Tongue (tissue), 2 donors: ENCODE results near the gene NUP107.

DNA sequence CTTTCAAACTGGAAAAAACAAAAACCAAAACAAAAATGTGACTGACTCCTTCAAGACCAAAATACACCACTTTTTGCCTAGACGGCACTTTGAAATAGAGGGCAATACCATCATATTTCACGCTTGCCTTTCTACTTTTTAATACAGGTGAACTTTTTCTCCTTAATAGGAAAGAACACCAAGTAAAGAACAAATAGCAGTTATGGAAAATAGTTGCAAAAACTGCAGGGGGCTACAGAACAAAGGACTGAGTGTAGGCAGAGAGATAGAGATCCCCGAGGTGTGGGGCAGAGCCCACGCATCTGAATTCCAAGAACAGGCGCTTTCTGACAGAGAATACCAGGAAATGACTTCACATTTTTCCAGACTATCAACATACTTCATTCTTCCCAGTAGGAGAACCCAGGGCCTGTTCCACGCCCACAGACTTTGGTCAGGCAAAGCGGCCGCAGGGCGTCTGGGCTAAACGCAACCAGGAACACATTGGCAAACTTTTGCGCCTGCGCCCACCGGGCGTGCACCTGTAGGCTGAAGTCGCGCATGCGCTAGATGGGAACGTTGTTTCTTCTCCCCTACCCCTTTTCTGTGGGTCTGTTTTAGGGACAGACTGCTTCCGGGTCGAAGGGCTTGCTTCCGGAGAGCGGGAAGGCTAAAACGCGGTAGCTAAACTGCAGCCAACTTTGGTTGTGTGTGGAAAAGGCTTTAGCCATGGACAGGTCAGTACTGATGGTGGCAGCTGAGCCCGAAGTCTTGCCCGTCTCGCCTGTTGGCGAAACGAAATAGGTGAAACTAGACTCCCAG lies at the start of gene NUP107:
TSS of gene NUP107 (plus strand) at position 621 of the 801 bp plus-strand sequence.
- RAMPAGE, long total RNA, result start-site peak on the plus strand centred at position 636 of the sequence, 25 bp wide, 71 and 71 reads in 2 replicates

DNA sequence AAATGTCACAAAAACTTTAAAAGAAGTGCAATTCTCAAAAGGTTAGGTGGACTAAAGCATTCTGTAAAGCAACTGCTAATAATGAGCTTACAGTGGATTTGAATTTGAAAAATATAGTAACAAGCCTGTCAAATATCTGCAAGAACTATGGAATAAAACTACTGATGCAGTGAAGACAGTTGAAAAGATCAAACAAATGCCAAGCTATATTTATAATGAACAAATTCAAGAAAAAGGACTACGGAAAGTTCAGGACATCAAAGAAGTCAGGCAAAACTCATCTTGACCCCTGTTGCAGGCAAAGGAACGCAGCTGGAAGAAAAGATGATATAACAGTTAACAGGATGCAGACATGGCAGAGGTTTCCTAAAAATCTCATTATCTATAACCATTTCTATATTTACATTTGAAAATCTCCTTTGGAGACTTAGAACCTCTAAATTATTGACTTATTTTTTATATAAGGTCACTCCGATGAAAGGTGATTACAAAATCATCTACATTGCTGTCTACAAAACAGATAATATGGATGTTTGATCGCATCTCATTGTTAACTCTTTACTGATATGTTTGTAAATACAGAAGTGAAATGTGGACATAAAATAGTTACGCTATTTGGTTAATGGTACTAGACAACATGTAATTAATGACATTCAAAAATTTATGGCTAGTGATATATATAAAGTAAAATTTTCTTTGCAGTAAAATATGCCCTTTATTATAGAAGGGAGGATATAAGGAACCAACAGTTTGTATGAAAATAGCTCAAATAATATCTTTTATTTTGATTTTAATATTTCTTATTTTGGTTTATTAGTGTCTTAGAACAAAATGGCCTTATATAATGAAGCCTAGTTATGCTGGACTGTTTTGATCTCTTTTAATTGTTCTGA lies 34.3 kb downstream of the MDM2 start:
- RAMPAGE, long total RNA, result no peak

- RAMPAGE, long total RNA, result no peak
These were observed 48.1 kb downstream of the MDM2 start for GRCh38 chr12:68855945-68856519.

DNA sequence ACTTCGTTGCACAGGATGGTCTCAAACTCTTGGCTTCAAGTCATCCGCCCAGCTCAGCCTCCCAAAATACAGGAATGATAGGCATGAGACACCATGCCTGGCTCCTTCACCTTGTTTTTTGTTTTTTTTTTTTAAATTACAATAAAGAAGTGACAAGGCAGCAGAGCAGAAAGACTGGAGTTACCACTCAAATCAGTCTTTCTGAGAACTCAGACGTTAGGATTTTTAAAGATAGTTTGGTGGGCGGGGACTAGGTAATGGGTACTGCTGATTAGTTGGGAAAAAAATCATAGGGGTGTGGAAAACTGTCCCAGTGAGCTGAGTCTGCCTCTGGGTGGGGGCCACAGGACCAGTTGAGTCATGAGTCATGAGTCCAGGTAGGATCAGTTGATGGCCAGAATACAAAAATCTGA lies 11.6 kb upstream of the CPM start:
- RAMPAGE, long total RNA, result no peak

- RAMPAGE, long total RNA, result no peak
These were observed 104.1 kb upstream of the CPM start for GRCh38 chr12:69036970-69037516.

DNA sequence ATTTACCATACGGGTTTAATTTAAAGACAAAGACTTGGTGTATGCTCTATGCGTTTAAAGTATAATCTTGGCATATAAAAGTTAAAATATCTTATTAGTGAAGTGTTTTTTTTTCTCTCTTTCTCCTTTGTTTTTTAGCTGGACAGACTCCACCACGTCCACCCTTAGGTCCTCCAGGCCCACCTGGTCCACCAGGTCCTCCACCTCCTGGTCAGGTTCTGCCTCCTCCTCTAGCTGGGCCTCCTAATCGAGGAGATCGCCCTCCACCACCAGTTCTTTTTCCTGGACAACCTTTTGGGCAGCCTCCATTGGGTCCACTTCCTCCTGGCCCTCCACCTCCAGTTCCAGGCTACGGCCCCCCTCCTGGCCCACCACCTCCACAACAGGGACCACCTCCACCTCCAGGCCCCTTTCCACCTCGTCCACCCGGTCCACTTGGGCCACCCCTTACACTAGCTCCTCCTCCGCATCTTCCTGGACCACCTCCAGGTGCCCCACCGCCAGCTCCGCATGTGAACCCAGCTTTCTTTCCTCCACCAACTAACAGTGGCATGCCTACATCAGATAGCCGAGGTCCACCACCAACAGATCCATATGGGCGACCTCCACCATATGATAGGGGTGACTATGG lies 19.2 kb downstream of the CPSF6 start:
- RAMPAGE, long total RNA, result no peak

- RAMPAGE, long total RNA, result no peak
These were observed 4.6 kb upstream of the LYZ start for GRCh38 chr12:69343576-69343969.

DNA sequence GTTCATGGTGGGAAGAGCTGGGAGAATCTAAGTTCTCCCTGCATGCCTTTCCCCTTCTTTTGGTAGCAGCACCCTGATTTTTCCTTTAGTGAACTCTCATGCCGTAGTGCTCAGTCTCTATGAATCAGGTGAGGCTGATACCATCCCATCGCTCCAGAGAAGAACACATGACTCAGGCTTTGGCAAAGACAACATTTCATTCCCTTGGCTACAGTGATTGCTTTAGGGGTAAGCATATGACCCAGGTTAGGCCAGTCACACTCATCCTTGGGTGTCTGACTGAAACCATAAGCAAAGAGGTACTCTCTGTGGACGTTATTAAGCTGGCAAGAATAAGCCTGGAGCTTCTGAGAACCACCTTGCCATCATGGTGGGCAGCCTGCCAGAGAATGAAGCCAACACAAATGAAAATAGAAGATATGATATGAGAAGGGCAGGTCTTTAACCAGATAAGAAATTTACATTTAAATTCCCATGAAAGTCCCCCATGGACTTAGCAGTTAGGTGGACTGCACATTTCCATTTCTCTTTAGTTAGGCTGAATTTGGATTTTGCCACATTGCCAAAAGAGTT lies 141.9 kb downstream of the MYRFL start:
- RAMPAGE, long total RNA, result no peak

DNA sequence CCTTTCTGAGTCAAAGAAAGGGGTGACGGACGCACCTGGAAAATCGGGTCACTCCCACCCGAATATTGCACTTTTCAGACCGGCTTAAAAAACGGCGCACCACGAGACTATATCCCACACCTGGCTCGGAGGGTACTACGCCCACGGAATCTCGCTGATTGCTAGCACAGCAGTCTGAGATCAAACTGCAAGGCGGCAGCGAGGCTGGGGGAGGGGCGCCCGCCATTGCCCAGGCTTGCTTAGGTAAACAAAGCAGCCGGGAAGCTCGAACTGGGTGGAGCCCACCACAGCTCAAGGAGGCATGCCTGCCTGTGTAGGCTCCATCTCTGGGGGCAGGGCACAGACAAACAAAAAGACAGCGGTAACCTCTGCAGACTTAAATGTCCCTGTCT lies 188.2 kb downstream of the MYRFL start:
- RAMPAGE, long total RNA, result no peak

GRCh38 chr12:70223163-70224114 lies 19.8 kb upstream of the CNOT2 start:
- RAMPAGE, long total RNA, result no peak

DNA sequence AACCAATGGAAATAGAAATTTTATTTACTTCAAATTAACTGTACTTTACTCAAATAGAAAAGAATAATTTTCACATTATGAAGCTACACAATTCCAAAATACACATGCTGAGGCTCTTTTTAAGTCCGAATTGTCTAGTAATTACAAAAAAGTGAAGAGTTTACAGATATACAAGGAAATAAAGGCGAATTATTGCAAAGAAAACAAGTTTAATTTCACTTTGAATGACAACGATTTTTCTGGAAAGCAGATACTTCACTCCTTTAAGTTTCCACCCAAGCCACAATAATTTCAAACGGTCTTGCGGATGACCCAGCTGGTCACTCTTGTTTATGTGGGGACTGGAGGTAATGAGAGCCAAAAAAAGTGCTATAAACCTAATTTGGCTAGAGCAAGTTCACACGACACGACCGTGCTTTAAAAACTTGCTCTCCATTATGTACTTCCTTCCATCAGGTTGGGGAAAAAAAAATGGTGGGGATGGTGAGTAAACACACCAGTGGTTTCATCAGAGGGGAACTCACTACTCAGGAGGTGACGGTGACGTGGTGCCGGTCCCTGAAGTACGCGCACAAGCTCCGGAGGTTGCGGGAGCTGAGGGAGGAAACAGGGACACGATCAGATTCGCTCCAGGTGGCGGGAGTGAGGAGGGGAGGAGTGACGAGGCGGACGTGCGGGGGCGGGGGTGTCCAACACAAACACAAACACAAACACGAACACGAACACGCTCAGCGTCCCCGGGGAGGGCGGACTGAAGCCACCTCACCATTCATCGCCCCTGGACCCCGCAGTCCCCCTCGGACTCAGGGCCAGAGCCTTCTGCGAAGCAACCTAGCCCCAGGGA lies 711 bp upstream of the CNOT2 start:
- RAMPAGE, long total RNA, result no peak

DNA sequence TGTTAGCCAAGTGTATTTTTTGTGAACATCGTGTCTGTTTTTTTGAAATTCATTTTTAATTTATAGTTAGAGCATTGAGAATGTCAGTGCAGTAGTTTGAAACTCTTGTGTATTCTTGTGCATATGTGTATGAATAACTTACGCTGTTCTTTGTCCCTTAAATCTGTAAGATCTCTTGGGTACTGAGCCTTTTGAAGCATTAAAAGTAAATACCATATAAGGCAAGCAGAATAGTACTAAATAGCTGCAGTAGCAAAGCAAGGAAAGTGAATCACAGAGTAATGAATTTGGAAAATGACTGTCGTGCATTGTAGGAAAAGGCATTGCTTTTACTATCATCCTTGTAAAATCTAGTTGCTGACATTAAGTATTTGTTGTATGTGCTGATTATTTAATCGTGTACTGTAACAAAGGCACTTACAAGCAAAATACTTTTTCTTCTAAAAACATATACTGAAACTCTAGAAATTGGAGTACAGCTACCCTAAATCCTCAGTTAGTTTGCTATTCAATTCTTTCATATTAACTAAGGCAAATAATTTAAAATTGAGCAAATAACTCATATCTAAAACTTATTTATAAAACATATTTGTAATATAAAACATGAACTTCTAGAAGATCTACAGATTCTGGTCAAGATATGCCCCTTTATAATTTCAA lies 12.2 kb downstream of the CNOT2 start:
- RAMPAGE, long total RNA, result no peak

- RAMPAGE, long total RNA, result no peak
These were observed 101.4 kb downstream of the PTPRB start for GRCh38 chr12:70535678-70536459.

DNA sequence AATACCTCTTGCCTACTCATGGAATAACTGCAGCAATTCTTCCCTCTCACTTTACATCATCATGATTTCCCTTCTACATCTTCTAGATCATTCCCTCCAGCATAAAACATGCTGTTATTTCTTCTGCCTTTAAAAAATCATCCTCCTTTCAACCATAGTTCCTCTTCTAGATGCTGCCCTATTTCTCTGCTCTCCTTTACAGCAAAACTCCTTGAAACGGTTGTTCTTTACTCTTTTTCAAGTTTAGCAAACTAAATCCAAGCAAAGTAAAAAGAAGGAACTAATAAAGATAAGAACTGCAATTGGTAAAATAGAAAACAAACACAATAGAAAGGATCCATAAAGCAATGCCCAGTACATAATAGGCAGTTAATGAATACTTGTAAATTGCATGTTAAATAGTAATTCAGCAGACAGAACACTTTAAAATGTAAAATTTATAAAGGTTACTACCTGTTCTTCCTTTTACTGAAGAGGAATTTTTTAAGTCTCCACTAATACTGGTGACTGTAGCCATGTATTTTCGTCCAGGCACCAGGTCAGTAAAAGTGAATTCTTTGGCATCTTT lies 50.6 kb downstream of the PTPRB start:
- RAMPAGE, long total RNA, result no peak

DNA sequence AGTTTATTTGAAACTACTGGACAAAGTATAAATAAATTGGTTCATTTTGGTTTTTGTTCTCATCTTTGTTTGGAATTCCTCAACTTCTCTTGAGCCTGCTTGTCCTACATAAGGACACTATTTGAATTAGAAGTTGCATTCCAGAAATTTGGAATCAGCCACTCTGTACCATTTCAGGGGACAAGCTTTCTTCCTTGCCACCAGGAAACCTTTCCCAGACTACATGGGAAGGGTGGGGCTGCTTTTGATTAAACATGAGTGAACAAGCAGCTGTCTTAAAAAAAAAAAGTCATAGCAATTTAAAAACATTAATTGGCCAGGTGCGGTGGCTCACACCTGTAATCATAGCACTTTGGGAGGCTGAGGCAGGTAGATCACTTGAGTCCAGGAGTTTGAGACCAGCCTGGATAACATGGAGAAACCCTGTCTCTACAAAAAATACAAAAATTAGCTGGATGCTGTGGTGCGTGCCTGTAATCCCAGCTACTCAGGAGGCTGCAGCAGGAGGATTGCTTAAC lies 24.8 kb downstream of the PTPRB start:
- RAMPAGE, long total RNA, result no peak

DNA sequence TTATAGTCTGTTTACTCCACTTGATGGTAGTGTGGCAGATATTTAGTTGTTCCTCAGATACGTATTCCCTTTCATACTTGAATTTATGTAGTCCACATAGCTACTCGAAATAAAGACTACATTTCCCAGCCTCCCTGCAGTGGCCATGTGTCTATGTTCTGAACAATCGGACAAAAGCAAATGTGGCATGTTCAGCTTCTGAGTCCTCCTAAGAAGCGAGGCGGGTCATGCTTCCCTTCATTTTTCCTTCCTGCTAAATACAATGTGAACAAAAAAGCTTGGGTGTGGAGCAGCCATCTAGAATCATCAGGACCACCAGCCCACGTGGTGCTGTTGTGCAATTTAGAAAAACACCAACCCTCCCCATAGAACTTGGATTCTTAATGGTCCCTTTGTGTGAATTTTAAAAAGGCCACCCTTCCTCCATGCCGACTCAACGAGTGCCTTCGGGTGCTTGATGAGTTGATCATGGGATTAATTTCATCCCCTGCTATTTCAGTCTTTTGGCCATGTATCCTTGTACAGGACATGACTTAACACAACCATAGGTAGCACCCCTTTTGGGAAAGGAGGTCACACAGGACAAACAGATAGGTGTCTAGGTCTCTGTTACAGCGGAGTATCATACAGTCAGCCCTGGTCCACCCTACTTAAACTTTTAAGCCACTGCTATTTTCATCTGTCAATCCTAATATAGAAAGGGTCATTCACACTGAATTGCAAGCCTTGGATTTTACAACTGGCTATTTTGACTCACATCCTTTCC lies 60.7 kb downstream of the ZFC3H1 start:
- RAMPAGE, long total RNA, result no peak

- RAMPAGE, long total RNA, result no peak
These were observed 563 bp upstream of the TMEM19 start for GRCh38 chr12:71685222-71685815.

- RAMPAGE, long total RNA, result no peak
These were observed 6.5 kb downstream of the RAB21 start for GRCh38 chr12:71761215-71761473.

DNA sequence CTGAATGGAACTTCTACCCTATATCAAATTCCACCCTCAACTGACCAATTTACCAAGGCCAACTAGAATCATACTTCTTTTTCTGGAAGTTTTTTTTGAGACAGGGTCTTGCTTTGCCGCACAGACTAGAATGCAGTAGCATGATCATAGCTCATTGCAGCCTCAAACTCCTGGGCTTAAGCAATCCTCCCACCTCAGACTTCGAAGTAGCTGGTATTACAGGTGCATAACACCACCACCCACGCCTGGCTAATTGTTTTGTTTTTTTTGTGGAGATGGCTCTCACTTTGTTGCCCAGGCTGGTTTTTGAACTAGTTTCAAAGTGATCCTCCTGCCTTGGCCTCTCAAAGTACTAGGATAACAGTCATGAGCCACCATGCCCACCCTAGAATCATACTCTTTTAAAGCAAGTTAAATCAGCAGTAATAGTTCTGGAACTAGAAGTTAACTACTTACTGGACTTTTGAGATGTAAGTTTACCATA lies 37.2 kb downstream of the RAB21 start:
- RAMPAGE, long total RNA, result no peak

GRCh38 chr12:72185885-72186301 lies 86.3 kb upstream of the TRHDE start:
- RAMPAGE, long total RNA, result no peak